ENCODE measurements around a stretch of chr5.

DNA sequence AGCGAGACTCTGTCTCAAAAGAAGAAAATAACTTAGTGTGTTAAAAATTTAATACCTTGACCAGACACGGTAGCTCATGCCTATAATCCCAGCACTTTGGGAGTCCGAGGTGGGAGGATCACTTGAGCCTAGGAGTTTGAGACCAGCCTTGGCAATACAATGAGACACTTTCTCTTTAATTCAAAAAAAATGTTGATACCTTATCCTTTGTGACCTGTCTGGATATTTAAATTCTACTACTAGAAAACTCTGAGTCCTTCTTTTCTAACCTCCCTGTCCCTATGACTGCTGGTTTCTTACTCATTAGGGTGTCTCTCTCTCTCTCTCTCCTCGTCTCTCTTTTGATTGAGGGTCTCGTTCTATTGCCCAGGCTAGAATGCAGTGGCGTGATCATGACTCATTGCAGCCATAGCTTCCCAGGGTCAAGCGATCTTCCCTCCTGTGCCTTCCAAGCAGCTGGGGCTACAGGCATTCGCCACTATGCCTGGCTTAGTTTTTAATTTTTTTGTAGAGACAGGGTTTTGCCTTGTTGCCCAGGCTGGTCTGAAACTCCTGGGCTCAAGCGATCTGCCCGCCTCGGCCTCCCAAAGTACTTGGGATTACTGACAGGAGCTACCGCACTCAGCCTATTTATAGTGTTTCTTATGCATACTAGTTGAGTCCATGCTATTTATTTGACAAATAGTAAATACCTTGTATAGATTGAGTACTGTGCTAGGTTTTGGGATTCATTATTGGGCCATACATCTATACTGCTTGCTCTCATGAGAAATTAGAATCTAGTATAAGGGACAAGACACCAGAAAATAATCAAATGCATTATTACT lies 61.8 kb downstream of the NSD1 start:
- PRO-cap: no peak
- RAMPAGE, long total RNA, 2 experiments: no peak in any of the 2 experiments

GRCh38 chr5:177209520-177210012 lies 76.0 kb downstream of the NSD1 start:
- PRO-cap: no peak
- RAMPAGE, long total RNA, 2 experiments: no peak in any of the 2 experiments

DNA sequence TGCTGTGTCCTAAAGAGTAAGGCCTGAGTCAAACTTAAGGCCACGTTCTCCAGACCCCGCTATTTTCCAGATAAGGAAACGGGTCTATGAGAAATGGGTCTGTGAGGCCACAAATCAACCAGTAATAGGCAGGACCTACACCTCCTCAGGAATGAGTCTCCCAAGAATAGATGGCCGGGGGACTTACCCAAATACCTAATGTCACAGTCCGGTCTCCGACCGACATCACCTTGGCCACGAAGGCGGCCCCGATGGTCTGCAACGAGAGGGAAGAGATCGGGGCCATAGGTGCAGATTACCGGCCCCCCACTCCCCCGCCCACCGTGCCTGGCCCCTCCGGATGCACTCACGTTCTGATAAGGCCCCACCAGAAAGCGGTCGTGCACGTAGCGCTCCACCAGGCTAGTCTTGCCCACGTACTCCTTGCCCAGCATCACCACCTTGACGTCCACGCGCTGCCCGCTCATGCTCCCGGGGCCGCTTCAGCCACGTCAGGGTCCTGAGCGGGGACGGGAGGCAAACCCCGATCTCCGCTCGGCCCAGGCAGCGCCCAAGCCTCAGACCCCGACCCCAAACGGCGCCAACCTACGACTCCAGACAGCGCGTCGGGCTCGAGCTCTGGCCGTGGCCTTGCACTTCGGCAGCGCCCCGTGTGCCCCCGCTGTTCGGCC lies 562 bp downstream of the RAB24 start:
- PRO-cap: no peak
- RAMPAGE, long total RNA, 2 experiments: no peak in any of the 2 experiments

- PRO-cap: no peak
- RAMPAGE, long total RNA, 2 experiments: no peak in any of the 2 experiments
These were observed 858 bp downstream of the MXD3 start for GRCh38 chr5:177310796-177311283.

DNA sequence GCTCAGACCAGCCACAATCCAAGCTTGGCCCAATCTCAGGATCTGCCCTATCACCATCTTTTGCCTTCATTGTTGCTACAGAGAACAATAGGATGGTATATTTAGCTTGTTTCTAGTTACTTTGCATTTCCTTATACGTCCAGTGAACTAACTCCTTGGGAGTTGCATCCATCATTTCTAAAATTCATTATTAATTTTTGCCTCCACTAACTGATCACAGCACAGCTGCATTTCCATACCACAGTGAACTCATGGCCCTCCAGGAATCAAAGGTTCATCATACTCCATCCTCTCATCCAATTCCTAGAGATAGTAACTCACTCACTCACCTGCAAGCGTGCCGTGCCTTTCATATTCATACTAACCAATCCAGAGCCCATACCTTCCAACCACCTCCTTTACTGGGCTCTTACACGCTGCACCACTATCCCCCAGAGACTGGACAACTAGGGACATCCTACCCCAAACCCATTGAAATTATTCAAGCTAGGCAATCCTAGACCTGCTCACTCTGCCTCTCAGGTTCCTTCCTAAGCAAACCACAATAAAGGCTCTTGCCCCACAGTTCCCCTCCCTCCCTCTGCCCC lies 7.9 kb upstream of the MXD3 start:
- PRO-cap: no peak
- RAMPAGE, long total RNA, 2 experiments: no peak in any of the 2 experiments

- PRO-cap: no peak
- RAMPAGE, long total RNA, 2 experiments: no peak in any of the 2 experiments
These were observed 16.2 kb upstream of the MXD3 start for GRCh38 chr5:177327514-177328735.

GRCh38 chr5:177373748-177374649 lies 10.2 kb upstream of the SLC34A1 start:
- PRO-cap: bidirectional peak, plus-strand start at chr5:177374208, minus-strand start at chr5:177373918; unidirectional peak, plus-strand start at chr5:177374492
- RAMPAGE, long total RNA, 2 experiments: no peak in any of the 2 experiments

GRCh38 chr5:177399776-177400418 lies 564 bp downstream of the PFN3 start:
- PRO-cap: no peak
- RAMPAGE, long total RNA, 2 experiments: no peak in any of the 2 experiments

GRCh38 chr5:177425545-177426471 lies 668 bp upstream of the GRK6 start:
- PRO-cap: bidirectional peak, plus-strand start at chr5:177426062, minus-strand start at chr5:177425917; unidirectional peak, minus-strand start at chr5:177426120; bidirectional peak, plus-strand start at chr5:177426676, minus-strand start at chr5:177426250
- RAMPAGE, long total RNA, 2 experiments: no peak in any of the 2 experiments

DNA sequence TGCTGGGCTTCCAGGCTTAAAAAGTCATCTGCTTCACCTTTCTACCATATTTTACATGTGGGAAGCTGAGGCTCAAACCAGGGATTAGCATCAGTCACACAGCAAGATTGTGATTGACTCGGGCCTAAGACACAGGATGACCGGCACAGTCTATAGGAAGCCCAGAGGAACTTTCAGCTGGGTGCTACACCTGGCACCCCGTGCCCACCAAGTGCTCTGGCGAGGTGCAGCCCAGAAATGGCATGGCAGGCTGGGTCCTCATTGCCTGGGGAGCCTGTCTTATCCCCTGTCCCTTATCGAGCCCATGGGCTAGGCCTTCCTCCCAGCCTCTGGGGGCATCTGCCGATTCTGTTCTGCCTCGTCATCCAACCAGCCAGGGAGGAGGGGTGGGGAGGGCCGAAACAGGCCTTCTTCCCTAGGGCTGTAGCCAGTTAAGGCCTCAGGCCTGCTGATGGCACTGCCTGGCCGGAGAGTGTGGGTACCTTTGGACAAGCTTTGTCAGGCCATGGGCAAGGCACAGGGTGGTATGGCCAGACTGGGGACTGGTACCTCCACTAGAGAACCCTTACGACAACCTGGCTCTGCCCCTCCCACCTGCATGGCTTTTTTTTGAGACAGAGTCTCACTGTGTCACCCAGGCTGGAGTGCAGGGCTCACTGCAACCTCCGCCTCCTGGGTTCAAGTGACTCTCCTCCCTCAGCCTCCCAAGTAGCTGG lies 1.5 kb downstream of the GRK6 start:
- PRO-cap: no peak
- RAMPAGE, long total RNA, 2 experiments: no peak in any of the 2 experiments

DNA sequence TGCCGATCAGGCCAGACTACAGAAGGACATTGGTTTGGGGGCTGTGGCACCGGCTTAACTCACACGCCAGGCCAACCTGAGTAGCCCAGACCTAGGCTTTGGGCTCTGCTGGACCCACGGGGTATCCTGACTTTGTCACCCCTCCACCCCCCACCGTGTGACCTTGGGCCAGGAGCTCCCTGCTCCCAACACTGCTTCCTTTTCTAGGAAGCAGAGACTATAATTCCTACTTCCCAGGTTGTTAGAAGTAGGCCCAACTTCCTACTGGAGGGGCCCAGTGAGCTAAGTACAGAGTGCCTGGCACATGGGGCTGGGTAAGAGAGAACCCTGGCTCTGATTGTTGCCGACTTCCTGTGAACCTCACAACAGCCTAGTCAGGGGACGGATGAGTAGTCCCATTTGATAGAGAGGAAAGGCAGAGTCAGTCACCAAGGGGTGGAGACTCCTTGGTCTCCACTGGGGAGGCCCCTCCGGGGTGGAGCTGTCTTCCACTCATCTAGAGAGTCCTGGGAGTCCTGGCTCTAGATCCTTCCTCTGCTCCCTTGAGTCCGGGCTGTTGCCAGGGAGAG lies 7.8 kb downstream of the GRK6 start:
- PRO-cap: no peak
- RAMPAGE, long total RNA, 2 experiments: no peak in any of the 2 experiments

DNA sequence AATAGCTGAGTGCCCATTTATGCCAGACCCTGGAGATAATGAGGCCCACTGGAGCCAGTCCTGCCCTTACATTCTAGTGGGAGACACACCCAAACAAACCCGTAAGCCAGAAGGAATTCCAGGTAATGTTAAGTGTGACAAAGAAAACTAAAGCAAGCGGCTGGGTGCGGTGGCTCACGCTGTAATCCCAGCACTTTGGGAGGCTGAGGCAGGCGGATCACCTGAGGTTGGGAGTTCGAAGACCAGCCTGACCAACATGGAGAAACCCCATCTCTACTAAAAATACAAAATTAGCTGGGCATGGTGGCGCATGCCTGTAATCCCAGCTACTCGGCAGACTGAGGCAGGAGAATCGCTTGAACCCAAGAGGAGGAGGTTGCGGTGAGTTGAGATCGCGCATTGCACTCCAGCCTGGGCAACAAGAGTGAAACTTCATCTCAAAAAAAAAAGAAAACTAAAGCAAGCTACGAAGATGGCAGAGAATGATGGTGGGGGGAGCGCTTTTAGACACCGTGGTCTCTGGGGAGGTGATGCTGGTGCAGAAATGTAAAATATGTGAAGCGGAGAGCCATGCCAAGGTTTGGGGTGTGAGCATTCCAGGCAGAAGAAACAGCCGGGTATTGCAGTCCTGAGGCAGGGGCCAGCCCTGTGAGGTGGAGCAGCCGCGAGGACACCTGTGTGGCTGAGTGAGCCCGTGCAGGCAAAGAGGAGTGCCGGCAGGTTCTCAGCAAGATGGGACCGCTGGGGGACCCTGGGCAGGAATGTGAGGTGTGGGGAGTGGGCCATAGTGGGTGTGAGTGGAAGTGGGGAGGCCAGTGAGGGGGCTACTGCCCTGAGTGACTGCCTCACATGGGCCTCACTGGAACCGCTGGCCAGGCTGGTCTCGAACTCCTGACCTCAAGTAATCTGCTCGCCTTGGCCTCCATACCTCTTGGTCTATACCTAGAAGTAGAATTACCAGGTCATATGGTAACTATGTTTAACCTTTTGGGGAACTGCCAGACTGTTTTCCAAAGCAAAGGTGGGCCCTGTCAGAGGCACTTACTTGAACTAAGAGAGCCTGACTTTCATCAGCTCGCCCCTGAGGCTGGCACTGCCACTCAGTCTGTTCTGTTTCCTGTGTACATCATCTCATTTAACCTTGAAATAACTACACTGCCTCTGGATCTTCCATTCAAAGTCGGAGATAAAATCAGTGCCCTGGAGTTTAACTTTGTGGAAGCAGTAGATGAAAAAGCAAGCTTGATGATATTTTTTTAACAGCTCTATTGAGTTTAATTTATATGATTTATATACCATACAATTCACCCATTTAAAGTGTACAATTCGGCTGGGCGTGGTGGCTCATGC lies 8.2 kb upstream of the PRR7 start:
- PRO-cap: no peak
- RAMPAGE, long total RNA, 2 experiments: no peak in any of the 2 experiments

GRCh38 chr5:177447488-177448371 lies 1.1 kb downstream of the PRR7 start:
- PRO-cap: no peak
- RAMPAGE, long total RNA, 2 experiments: no peak in any of the 2 experiments

GRCh38 chr5:177450828-177451304 lies 4.3 kb downstream of the PRR7 start:
- PRO-cap: no peak
- RAMPAGE, long total RNA, 2 experiments: no peak in any of the 2 experiments

DNA sequence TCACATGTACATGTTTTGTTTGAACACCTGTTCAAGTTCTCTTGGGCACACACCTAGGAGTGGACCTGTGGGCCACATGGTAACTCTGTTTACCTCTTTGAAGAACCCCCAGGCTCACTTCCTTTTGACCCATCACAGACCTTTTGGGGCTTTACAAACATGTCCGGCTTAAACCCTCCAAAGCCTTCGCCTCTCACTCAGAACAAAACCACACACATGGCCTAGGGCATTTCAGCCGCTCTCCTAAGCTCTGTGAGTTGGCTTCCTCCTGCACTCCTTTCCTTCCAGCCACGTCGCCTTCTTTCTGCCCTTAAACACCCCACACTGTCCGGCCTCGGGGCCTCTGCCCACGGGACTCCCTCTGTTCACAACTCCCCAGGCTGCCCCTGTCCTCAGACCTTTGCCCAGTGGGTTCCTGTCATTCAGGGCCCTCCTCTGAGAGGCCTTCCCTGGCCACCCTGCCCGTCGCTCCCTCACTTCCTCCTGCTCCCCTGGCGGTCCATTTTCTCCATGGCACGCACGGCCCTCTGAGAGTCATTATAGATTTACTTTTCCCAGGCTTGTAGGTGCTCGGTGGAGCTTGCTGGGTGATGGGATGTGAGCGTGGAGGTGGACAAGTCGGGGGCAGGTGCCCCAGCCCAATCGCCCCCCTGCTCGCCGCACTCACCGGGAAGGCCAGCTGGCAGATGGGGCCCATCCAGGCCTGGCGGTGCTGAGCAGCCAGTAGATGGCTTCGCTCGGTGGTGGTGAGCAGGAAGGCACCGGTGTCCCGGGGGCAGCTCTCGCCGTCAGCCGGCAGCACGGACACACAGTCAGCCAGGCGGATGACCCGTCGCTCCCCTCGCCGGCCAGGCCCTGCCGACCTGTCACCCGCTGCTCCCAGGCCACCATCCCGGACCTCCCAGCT lies 1.8 kb downstream of the DOK3 start:
- PRO-cap: no peak
- RAMPAGE, long total RNA, 2 experiments: no peak in any of the 2 experiments

- PRO-cap: no peak
- RAMPAGE, long total RNA, 2 experiments: no peak in any of the 2 experiments
These were observed 1.3 kb downstream of the FAM193B start for GRCh38 chr5:177552839-177553678.

GRCh38 chr5:177693813-177694132 lies 93.8 kb downstream of the B4GALT7 start:
- PRO-cap: no peak
- RAMPAGE, long total RNA, 2 experiments: no peak in any of the 2 experiments

DNA sequence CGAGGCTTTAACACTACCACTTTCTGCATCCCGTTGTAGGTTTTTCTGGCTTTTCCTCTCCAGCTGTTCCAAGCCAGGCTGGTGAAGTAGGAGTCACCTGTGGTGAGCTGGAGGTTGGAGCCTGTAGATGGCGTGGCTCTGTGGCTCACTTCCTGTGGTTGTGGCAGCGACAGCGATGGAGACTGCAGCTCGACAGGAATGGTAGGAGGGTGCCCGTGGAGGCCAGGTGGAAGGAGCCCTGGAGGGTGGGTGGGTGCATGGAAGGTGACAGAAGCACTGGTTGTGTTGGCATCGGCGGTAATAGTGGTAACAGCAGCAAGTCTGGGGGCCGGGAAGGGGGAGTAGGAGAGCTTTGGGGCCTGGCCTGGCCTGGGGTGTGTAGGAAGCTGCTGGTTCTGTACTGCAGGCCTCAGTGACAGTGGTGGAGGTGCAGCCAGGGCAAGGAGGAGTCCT lies 186.7 kb downstream of the PROP1 start:
- PRO-cap: no peak
- RAMPAGE, long total RNA, 2 experiments: no peak in any of the 2 experiments

DNA sequence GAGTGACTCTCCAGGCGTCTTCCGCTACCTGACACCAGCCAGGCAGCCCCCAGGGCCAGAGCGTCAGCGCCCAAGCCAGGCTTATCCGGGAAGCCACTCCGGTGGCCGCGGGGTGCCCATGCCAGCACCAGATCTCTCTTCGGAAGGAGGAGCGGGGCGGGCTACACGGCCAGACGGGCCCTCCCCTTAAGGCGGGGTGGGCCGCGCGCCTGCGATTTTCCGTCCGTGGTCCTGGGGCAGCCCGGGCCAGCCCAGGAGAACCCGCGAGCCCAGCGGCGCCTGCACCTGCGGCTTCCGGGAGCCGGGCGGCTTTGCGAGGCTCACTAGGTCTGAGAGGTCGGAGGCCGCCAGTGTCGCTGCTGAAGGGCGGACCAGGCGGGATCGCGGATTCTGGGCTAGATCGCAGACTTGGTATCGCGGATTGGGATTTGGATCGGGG lies 10.6 kb upstream of the PROP1 start:
- PRO-cap: unidirectional peak, plus-strand start at position 73 of the sequence; unidirectional peak, plus-strand start at position 226 of the sequence; unidirectional peak, plus-strand start at position 244 of the sequence
- RAMPAGE, long total RNA, 2 experiments: start-site peak on the plus strand in 1 of 2 experiments, centred at position 196 of the sequence, 12 reads per replicate

- PRO-cap: no peak
- RAMPAGE, long total RNA, 2 experiments: no peak in any of the 2 experiments
These were observed 35.1 kb upstream of the N4BP3 start for GRCh38 chr5:178077922-178078852.